Placental epithelial cell (primary cell): ENCODE data around the gene GATA2.

DNA sequence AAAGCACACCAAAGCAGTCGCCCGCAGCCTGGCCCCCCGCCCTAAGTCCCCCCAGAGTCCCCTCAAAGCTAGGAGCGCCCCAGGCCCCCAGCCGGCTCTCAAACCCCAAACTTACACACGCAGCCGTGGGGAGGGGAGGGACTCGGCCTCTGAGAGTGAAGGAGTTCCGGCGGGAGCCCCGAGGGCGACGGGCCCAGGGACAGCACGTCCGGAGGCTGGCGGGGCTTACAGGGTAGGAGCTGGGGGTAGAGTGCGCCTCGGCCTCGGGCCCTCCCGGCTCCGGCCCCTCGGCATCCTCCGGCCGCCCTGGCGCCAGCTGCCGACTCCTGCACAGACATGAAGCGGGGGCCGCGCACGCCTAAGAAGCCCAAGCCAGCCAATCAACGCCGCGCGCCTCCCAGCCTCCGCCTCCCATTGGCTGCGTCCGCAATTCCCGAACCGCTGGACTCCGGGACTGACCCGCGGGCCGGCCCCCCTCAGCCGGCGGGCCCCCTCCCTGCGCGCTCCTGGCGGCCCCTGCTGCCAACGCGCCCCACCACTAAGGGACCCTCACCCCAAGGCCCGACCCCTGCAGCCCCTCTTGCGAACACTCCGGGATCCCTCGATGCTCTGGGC is 5.3 kb downstream of the GATA2 start:
- CAGE, long polyA plus RNA = no peak

DNA sequence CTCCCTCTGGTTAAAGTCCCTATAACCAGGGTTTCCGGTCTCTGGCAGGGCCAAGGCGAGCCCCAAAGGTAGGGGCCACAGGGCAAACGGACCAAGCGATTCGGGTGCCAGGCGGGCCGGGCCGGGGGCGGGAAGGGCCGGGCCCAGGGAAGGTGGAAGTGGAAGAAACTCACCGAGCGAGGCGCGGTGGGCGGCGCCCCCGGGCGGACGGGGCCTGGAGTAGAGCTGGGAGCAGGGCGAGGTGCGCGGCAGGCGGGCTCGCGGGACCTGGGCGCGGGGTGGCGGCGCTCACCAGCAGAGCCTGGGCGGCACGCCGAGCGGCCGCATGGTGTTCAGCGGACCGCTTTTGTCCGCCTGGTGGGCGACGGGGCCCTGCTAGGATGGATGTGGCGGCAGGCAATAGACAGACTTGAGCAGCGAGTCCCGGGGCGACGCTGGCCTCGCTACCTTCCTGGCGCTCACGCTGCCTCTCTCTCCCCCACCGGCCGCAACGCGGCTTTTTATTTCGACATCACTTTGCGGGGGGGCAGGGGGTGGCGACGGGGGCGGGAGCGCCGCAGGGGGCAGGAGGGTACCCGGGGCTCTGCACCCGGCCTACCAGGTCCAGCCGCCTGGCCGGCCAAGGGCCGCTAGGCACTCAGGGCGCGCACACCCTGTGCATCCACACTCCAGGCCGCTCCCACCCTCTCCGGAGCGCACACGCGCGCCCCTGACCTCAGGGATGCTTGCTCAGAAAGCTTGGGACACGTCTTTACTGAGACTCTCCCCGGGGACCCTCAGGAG is at the start of gene GATA2:
GATA2 (minus strand) TSS at position 476 of the 783 bp plus-strand sequence.
- CAGE, long polyA plus RNA = no peak

DNA sequence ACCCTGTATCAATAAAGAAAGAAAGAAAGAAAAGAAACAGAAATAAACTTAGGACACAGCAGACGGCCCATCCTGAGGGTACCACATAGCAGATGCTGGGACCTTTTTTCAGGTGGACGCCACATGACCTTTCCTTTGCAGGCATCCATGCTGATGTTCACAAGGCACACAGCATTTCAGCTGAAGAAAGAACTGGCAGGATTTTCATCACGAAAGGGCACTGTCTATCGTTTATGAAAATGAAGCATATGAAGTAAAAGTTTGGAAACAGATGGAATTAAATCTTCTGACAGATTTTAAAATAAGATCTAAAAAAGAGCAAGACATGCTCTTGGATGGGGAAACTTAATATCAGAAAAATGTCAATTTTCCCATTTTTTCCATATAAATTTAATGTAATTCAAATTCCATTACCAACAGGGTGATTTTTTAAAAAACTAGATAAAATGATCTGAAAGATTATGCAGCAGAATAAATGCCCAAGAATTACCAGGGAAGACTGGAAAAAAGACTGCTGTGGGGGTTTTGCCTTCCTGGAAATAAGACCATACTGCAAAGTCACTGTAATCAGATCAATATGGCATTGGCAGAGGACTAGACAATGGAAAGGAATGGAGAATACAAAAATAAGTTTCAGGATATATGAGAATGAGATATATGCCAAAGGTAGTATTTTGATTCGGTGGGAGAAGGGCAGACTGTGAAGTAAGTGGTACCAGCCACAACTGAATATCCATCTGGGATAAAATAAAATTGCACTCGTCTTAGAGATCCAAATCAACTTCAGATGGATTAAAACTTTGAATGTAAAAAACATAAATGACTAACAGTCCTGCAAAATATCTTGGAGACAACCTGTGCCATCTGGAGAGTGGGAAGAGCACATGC is 9.2 kb upstream of the GATA2 start:
- CAGE, long polyA plus RNA = no peak

GRCh38 chr3:128537070-128537402 is 44.0 kb upstream of the GATA2 start:
- CAGE, long polyA plus RNA = no peak

DNA sequence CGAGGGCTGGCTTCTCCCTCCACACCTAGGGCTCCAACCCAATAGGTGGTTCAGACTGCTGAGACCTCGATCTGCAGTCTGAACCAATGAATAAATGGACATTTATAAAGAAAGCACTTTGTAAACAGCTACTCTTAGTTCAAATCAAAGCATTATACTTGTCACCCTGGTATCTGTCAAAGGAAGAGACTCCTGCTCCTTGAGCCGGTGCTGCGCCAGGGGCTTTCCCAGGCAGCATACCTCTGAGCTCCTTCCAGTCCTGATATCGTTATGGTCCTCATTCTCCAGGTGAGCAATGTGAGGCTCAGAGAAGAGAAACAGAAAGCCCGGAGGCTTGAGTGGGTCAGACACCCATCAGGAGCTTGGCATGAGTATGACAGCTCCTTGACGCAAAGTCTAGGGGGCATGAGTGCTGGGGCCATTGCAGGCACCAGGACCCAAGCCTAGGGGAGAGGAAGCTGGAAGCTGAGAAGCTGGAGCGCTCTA is 36.9 kb downstream of the RPN1 start:
- CAGE, long polyA plus RNA = no peak

DNA sequence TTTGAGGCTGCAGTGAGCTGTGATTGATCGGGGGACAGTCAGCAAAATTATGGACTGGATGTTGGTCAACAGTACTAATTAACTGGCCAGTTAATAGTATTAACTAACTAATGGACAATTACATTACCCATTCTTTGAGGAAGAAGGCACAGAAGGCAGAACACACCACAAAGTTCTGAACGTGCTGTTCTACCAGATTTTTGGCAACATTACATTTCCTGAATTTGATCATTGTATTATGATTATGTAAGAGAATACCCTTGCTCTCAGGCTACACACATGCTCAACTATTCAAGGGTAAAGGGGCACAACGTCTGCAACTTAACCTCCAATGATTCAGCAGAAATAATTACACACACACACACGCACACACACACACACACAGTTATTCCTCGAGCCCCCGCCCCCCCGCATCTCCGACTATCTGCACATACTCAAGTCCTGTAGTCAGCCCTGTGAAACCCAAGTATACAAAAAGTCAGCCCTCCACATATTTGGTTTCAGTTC is 26.9 kb downstream of the RPN1 start:
- CAGE, long polyA plus RNA = no peak

- CAGE, long polyA plus RNA = no peak
Measured at GRCh38 chr3:128681497-128681806, 30.8 kb upstream of the RPN1 start.

- CAGE, long polyA plus RNA = no peak
Measured at GRCh38 chr3:128797781-128798346, 71.9 kb downstream of the RAB7A start.

DNA sequence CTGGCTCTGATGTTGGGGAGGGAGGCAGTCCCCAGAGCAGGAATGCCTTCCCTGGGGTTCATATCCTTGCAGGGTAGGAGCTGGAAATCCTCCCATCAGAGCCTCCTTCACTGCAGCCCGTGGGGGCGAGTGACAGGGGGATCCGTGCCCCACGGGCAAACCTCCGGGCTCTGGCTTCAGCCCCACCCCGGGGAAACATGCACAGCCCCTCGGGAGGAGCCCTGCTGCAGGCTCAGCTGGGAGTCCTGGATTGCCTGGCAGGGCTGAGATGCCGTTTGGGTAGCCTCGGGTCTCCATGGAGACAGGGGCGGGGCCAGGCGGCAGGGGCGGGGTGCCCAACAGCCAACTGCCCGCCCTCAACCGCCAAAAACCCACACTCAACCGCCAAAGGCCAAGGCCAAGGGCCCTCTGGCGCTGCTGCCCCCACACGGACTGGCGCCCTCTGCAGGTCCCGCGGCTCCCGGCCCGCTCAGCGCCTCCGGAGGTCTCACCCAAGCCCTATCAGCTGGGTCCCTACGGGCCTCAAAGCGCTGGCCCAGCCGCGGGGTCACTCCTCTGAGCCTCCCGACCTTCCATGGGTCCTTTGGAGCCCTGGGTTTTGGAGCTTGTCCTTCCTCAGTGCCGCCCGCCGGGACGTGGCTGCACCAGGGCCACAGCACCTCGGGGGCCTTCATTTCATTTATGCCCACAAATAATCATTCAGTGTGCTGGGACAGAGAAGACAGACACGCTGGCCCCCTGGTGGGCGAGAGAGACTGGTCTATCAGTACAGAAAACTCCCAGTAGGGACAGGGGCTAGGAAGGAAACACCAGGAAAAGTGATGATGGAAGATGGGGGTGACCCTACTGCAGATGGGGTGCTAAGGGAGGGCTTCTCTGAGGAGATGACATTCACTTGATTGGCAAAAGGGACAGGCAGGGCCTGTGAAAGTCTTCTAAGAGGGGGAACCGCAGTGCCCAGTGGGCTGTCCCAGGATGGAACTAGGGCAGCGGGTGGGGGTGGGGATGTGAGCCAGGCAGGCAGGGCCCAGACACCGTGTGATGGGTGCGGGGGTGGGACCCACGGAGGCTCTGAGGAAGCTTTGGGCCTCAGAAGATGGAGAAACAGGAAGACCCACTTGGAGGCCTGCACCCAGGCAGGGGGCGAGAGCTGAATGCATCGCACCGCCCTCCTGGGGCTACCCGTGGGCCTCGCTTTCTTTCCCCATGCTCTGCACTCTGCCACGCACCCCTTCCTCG is 33.4 kb upstream of the ACAD9 start:
- CAGE, long polyA plus RNA = no peak

GRCh38 chr3:129016222-129016803 is 15.2 kb downstream of the EFCC1 start:
- CAGE, long polyA plus RNA = no peak

DNA sequence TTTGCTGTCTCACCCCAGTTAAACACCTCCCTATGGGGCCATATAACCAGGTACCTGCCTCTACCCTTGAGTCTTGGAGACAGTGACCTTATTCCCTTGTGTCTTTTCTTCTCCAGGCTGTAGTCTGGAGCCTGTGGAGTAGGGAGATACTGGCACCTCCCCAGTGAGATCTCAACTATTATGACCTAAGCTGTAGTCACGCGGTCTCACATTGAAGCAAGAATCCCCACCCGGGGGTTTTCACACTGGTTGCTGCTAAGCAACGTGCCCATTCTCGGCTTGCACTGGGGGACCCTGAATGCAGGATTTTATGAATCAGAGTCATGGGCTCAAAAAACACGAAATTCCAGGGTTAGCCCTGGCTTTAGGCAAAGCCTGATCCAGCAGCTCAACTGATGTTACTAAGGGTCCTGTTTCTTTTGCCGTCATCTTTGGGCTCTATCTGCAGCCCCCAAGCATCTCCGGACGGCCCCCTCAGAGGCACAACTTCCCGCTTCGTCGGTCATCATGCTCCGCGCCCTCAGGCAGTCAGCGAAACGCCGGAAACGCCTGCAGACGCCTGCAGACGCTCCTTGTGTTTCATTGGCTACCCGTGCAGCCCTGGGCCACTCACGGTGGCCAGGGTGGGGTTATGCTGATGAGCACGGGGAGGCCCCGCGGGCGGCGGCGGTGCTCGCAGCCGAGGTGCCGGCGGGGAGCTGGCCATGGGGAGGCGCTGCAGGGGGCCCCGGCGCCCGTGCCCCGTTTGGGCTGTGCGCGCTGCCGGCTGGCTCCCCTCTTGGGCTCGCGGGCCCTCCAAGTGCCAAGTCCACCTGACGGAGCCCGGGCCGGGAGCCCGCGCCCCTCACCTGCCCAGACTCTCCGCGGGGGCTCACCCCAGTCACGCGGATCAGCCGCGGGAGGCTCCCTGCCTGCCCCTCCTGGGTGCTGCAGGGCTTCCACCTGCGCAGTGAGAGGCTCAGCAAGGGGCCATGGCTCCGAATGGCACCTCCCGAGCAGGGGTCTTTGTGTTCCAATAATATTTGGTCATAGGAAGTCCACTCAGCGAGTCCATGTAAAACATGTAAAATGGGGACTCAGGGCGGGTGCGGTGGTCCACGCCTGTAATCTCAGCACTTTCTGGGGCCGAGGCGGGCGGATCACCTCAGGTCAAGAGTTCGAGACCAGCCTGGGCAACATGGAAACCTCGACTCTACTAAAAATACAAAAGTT is 25.9 kb downstream of the EFCC1 start:
- CAGE, long polyA plus RNA = no peak

DNA sequence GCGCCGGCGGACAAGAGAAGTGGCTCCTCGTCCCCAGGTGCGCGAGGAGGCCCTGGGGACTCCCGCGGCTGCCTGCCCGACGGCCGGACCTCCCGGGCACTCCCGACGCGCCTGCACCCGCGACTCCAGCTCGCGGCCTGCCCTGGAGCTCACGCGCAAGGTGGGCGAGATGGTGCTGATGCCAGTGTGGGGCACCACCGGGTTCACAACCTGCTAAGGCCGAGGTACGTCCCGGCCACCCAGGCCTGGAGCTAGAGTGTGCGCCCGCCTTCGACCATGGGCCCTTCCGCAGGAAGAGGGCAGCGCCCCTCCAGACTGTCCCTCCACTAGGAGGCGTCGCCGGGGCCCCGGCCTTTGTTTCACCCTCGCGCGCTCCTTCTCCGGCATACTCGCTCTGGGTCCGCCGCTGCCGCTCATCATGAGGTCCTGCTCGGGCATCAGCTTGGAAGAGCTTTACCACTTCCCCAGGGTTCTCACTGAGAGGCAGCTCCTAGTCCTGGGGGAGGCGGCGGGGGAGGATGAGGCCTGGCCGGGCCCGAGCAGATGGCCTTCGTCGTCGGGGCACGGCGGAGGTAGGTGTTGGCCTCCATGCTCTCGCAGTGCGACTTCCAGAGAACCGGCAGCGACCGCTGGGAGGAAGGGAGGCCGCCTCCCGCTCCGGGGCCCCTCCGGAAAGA is 14.1 kb upstream of the GP9 start:
- CAGE, long polyA plus RNA = no peak

GRCh38 chr3:129064769-129065032 is 4.1 kb downstream of the GP9 start:
- CAGE, long polyA plus RNA = no peak

DNA sequence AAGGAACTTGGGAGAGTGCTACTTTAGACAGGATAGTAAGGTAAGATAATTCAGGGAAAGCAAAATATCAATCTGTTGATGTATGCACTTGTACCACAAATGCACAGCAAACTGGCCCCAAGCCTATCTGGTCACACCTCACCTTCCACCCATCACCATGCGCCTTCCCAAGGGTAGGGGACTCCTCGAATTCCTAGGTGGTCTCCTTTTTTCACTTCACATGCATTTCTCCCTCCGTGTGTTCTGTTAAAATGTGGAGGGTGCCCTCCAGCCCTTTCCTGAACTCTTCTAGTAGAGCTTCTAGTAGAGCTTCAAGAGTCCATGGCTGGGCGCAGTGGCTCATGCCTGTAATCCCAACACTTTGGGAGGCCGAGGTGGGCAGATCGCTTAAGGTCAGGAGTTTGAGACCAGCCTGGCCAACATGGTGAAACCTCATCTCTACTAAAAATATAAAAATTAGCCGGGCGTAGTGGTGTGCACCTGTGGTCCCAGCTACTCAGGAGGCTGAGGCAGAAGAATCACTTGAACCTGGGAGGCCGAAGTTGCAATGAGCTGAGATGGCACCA is 10.6 kb downstream of the RAB43 start:
- CAGE, long polyA plus RNA = no peak

GRCh38 chr3:129180394-129180944 is 3.2 kb downstream of the CNBP start:
- CAGE, long polyA plus RNA = no peak

DNA sequence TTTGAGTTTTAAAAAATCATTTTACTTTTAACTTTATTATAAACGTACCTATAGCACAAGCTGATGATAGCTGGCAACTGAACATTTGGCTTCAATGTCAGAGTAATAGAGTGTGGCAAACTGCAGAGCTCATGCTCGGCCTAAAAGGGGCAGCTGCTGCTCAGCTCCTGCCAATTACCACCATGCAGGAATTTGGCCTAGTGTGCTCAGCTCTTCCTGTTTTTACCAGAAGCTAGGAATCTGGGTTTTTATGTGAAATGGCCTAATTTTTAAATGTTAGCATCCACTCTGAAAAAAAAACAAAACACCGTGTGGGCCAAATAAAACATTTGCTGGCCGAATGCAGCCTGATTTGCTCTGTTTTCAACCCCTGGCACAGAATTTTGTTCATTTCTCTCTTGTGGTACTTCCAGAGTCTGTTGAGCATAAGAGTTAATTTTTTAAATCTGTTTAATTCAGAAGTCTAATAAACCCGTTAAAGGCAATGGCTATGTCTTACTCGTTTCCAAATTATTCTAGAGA is 1.8 kb downstream of the IFT122 start:
- CAGE, long polyA plus RNA = no peak

GRCh38 chr3:129487942-129488476 is 40.4 kb upstream of the RHO start:
- CAGE, long polyA plus RNA = no peak

DNA sequence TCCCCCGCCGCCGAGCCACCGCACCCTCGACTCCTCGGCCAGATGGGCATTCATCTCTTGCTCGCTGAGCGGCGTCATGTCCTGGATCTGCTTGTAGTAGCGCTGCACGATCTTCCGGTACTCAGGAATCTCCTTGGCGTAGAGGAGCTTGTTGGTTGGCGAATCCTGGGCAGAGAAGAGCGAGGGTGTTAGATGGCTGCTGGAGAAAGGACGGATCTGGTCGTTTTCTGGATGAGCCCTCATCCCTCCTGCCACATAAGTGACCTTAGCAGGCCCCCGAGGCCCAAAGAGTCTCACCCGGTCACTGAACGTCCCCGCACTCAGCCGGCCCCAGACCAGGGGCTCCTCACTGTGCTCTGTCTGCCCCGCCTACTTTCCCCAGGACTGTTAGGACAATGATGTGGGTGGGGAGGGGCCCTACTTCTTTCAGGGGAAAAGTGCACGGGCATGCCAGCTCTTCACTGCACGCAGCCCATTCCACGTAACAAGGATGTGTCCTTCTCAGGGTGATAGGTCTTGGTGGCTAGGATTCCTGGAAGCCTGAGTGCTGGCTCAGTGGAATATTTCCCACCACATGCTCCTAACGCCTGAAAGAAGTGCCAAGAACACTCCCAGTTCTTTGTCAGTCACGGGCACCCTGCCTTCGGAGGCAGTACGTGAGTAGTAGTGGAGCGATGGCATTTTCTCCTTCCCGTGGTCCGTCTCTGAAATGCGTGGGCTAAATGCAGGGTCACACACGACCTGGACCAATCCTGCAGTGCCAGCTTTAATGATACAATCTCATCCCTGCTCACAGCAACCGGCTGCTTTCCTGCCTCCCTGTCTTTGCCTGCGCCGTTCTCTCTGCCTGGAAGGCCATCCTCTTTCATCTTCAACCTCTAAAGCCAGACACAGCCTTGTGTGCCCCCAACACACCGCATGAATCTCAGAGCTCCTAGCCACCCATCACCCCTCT is 14.4 kb downstream of the H1-8 start:
- CAGE, long polyA plus RNA = no peak

GRCh38 chr3:129587003-129587560 is 19.4 kb downstream of the PLXND1 start:
- CAGE, long polyA plus RNA = no peak

DNA sequence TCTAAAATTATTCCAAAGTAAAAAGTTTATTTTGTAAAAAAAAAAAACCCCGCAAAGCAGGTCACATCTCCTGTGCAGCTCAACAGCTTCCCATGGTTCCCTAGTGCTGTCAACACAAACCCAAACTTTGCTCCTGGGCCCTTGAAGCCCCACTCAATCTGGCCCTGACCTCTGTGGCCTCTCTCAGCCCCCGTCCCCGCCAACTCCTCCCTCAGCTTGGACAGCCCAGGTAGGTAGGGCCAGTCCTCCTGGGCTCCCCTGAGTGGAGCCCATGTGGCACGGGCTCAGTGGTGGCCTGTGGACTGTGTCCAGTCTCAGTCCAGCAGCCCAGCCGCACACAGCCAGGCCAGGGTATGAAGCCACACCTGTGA is 11.7 kb downstream of the PLXND1 start:
- CAGE, long polyA plus RNA = no peak